SK-MEL-5 (cell line): ENCODE results near the genes OSR1 and WDR35.

GRCh38 chr2:17879163-17879956 lies 893 bp downstream of the KCNS3 start:
RAMPAGE:
- cytosol, long total RNA, result no peak
- long total RNA, result no peak
- nucleus, long total RNA, result no peak

DNA sequence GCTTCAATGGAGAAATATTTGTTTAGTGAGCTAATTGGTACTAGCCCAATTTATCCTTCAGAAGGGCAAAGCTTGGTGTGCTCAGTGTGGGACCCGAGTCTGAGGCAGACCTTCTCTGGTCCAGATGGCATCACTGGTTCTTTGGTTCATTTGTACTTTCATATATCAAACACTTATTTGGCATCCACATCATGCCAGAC lies 248.9 kb downstream of the RDH14 start:
RAMPAGE:
- cytosol, long total RNA, result no peak
- long total RNA, result no peak
- nucleus, long total RNA, result no peak

DNA sequence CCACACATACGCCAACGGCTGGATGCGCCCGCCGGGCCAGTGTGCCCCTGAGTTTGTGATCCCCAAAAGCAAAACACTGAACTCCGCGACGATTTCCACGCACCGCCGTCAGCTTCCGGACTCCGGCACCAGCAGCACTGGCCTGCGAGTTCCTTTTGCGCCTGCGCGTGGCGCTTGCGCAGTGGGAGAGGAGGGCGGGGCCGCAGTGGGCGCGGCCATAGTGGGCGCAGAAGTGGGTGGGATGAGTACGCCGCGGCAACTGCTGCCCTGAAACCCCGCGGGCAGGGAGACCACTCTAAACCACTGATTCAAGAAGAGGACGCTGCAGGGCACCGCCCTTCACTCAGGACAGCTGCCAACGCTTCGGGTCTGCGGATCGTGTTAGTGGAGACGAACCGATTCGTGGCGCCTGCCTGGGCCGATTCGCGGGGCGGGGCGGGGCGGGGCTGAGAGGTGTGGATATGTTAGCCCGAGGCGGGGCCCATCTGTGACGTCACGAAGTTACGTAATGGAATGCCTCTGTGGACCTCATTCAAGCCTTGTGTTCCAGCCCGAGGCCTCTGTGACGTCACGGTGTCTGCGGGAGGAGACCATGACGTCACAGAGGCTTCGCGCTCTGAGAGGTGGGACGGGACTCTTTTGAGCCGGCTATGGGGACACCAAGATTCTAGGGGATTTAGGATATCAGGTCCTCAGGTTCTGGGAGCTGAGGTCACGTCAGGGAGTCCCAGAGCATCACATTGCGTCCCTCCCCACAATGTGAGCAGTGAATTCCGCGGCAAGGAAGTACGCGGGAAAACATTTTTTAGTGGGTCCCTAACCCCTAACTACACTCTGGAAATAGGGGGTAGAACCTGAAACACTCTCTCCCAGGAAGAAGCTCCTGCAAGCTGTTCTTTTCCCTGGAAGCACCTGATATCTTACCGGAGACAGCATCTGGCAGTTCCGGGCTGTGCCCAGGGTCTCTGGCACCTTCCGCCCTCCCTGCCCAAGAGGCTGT lies 10.2 kb downstream of the OSR1 start:
RAMPAGE:
- cytosol, long total RNA, result no peak
- long total RNA, result start-site peak on the minus strand centred at position 150 of the sequence, 40 bp wide, 17 and 9 reads in 2 replicates
- nucleus, long total RNA, result start-site peak on the minus strand centred at position 142 of the sequence, 25 bp wide, 62 and 30 reads in 2 replicates

GRCh38 chr2:19358283-19359252 lies at the start of gene OSR1:
Gene OSR1 (minus strand): TSS chr2:19358623.
RAMPAGE:
- cytosol, long total RNA, result no peak
- long total RNA, result no peak
- nucleus, long total RNA, result no peak

DNA sequence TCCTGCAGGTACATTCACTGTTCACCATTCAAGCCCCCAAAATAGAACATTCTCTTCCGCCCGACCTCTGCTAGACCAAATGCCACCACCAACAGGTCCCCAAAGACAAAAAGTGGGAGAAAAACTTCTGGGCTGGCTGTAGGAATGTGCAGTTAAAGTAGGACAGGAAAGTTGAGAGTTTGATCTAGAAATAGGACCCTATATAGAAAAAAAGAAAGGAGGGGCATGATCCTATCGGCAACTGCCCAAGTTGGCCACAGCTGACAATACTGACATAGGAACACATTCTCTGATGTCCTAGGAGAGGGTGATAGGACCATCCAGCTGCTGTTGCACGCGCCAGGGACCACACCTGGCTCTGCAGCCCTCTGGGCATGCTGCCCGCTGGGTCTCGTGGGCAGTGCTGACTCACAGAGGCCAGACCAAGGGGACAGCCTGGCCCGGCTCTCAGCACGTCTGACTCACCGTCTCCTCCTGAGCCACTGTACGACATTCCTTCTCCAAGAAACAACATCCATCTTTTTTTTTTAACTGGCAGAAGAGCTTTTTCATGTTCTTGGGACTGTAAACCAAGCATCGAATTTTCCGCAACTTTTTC lies 100.5 kb downstream of the TTC32 start:
RAMPAGE:
- cytosol, long total RNA, result no peak
- long total RNA, result no peak
- nucleus, long total RNA, result no peak

DNA sequence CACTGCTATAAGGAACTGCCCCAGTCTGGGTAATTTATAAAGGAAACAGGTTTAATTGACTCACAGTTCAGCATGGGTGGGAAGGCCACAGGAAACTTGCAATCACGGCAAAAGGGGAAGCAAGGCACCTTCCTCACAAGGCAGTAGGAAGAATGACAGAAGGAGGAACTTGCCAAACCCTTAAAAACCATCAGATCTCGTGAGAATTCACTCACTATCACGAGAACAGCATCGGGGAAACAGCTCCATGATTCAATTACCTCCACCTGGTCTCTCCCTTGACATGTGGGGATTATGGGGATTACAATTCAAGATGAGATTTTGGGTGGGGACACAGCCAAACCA lies 9.8 kb downstream of the TTC32 start:
RAMPAGE:
- cytosol, long total RNA, result no peak
- long total RNA, result no peak
- nucleus, long total RNA, result no peak

GRCh38 chr2:19989983-19990422 lies at the start of gene WDR35:
Gene WDR35 (minus strand): TSS chr2:19990105.
RAMPAGE:
- cytosol, long total RNA, result start-site peak on the minus strand at chr2:19990081-19990125, 391 and 411 reads in 2 replicates
- long total RNA, result start-site peak on the minus strand at chr2:19990081-19990114, 31 and 199 reads in 2 replicates
- nucleus, long total RNA, result start-site peak on the minus strand at chr2:19990078-19990145, 1,590 and 403 reads in 2 replicates

DNA sequence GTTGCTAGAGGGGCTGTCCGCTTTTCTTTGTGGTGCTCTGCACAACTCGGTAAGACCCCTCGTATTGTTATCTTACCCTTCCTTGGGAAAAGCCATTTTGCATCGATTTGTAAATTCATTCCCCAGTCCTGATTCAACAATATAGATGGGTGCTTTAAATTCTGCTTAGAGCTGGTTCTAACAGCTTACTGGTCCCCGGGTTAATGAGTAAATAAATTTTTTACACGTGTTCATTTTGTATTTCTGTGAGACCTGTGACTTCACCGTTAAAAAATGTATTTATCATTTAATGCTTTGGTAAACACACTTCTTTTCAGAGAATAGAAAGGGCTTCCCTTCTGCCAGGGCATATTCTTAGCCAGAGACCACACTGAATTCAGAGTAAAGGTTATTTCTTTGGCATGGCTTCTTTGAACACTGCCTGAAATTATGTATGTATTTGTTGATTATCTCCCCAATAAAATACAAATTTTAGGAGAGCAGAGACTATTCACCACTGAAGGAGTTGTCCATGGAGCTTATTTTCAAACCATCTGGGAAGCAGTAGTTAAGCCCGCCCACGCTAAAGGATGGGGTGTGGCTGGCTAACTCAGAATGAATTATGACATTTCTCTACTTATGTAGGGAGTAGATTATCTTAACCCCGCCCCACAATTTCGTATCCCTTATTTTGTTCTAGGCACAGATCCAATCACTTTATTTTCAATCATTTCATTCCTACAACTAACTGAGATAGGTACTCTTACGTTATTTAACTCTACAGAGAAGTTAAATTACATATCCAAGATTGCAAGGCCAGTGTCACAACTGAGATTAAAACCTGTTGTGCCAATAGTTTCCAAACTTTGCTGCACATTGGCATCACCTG lies 1.3 kb upstream of the LAPTM4A start:
RAMPAGE:
- cytosol, long total RNA, result no peak
- long total RNA, result no peak
- nucleus, long total RNA, result no peak

DNA sequence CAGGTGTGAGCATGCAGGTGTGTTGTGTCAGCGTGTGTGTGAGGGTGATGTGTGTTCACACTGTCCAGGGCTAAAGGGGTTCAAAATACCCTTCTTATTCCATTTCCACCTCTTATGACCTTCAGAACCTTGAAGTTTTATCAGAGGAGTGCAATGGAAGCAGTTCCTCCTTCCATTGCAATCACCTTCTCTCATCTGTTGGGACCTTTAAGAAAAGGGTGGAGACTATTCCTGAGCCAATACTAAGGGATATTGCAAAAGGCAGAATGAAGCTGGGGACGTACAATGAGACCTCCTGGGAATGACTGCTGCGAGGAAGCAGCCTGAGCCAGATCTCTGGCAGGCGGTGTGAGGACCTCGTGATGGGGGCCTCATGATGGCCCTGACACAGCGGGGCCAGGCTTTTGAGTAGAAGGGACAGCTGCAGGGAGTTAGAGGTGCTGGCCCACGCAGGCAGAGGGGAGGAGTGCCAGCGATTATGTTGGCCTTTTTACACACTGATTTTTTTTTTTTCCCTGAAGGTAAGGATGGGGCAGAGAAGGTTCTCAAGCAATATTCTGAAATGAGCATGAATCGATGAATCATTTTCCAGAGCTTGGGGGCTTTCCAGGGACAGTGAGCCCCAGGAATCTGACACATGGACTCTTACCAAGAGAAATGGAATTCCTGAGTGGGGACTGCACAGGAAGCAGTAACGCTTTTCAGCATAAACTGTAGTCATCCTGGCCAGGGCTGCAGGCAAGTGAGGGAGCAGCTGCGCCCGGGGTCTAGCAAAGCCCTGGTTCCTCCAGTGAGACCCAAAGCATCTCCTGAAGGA lies 40.0 kb upstream of the LAPTM4A start:
RAMPAGE:
- cytosol, long total RNA, result no peak
- long total RNA, result no peak
- nucleus, long total RNA, result no peak

DNA sequence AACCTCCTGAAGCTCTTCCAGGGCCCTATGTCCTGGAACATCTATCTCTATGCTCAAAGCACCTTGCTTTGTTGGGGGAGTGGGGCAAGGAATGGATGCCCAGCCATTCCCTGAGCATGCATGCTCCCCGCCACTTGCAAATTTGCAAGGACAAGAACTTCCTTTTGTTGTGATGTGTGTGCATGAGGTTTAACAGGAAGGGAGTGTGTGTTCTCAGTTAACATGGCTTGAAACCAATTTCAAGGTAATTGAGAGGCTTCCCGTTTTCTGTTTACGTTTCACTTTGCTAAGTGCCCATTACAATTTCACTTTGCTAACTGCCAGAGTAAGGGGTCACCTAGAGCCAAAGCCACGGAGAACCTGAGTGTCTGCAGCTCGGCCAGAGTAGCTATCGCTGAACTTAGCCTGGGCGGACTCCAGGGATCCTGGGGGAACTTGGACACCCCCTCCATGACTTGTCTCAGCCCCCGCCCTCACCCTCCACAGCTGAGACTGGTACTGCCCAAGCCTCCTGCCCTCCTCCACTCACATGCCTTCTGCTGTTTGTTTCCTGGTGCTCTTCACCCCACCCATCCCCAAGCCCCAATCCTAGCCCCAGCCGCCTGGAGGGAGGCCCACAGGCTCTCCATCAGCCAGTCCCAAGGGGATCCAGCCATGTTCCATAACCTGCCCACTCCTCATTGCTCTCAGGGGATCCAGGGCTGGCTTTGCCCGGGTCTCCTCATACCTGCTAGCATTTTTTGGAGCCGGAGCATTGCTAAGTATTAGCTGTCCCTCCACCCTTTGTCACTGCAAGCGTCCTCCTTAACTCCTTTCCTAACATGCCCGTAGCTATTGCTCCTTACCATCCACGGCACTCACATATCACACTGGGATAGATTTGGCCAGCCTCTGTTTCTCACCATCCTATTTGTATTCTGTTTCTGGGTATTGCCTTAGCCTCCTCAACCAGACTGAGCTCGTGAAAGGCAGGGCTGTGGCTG lies 53.7 kb upstream of the LAPTM4A start:
RAMPAGE:
- cytosol, long total RNA, result no peak
- long total RNA, result no peak
- nucleus, long total RNA, result no peak

DNA sequence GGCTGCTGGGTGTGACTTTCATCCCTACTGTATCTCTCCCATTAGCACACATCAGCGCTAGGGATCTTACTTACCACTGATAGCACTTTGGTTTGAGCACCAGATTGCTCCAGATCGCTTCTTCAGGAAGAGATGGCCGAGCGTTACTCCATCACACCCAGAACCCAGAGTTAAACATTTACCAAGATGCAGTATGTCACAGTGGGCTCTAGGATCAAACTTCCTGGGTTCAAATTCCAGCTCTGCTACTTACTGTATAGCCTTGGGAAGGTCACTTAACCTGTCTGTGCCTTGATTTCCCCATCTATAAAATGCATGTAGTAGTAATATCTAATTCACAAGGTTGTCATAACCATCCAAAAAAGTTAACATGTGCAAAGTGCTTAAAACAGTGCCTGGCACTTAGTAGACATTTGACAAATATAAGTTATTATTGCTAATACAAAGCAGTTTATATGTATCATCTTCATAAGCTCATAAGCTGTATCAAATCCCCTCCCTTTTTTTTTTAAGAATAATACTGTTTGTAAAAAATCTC lies 57.7 kb upstream of the LAPTM4A start:
RAMPAGE:
- cytosol, long total RNA, result no peak
- long total RNA, result no peak
- nucleus, long total RNA, result no peak

GRCh38 chr2:20121029-20121565 lies 69.7 kb upstream of the LAPTM4A start:
RAMPAGE:
- cytosol, long total RNA, result no peak
- long total RNA, result no peak
- nucleus, long total RNA, result no peak

RAMPAGE:
- cytosol, long total RNA, result no peak
- long total RNA, result no peak
- nucleus, long total RNA, result no peak
These were observed 79.3 kb downstream of the SDC1 start for GRCh38 chr2:20145516-20146066.

DNA sequence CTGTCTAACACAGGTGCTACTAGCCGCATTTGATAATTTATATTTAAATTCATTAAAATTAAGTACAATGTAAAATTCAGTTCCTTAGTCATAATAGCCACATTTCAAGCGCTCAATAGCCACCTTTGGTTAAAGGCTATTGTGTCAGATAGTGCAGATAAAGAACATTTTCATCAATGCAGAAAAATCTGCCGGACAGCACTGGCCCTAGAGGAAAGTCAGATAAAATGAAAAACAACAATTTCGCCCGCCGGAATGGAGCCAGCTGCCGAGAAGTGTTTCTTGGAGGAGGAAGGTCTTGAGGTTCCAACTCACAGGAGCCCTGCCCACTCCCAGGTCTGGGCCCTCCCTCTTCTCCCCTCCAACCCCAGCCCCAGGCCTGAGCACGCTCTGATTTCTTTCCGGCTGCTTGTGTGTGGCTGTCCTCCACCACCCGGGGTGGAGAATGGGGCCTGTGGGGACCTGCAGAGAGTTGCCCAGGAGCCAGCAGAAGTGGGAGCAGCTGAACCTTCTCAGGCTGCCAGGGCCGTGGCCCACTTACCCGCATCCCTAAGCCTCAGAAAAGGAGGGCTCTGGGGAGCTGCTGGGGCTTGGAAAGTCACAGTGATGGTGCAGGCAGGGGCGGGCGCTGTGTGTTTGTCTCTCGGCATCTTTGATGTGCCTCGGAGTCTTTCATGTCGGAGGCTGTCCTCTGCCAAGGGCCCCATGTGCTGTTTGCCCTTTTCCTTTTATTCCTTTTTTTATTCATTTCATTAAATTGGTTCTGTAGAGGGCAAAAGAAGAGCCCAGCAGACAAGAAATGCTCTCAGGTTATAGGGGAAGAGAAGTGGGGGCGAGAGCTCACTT lies 52.7 kb downstream of the SDC1 start:
RAMPAGE:
- cytosol, long total RNA, result no peak
- long total RNA, result no peak
- nucleus, long total RNA, result no peak

GRCh38 chr2:20201800-20201990 lies 23.2 kb downstream of the SDC1 start:
RAMPAGE:
- cytosol, long total RNA, result no peak
- long total RNA, result no peak
- nucleus, long total RNA, result no peak

DNA sequence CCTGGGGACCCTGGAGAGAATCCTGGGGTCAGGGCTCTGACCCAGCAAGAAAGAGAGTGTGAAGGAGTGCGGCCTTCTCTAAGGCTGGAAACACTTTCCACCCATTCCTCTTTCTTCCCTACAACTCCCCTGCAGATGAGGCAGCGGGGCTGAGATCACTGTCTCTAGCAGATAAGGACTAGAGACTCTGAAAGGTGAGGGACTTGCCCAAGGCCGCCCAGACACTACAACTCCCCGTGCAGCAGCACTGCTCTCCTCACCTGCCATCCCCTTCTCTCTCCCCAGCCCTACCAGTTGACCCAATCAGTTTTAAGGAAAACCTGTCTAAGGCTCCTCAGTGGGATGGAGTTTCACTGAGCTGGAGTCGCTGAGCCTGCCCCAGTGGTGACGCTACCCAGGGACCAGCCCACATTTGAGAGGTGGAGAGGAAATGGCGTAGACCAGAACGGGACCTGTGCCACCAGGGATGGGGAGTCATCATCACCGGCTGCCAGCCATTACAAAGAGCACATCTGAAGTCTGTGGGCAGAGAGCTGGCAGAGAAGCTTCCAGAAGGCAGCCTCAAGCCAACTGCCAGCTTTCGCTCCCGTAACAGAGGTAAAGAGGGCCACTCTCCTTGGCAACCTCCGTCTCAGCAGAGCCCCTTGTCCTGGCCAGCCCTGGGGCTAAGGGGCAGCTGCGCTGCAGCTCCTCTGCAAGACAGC lies 15.7 kb downstream of the SDC1 start:
RAMPAGE:
- cytosol, long total RNA, result no peak
- long total RNA, result no peak
- nucleus, long total RNA, result no peak

RAMPAGE:
- cytosol, long total RNA, result no peak
- long total RNA, result no peak
- nucleus, long total RNA, result no peak
These were observed 8.7 kb downstream of the SDC1 start for GRCh38 chr2:20215884-20217007.

DNA sequence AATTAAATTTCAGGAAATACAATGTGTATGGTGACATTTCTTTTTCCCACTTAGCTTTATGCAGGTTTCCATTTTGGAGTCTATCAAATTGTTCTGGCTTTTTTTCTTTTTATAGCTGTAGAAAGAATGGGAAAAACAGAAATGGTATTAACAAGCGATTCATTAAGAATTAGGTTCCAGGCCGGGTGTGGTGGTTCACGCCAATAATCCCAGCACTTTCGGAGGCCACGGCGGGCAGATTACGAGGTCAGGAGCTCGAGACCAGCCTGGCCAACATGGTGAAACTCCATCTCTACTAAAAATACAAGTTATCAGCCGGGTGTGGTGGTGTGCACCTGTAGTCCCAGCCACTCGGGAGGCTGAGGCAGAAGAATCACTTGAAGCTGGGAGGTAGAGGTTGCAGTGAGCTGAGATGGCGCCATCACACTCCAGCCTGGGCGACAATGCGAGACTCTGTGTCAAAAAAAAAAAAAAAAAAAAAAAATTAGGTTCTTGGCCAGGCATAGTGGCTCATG lies 22.8 kb upstream of the SDC1 start:
RAMPAGE:
- cytosol, long total RNA, result no peak
- long total RNA, result no peak
- nucleus, long total RNA, result no peak

DNA sequence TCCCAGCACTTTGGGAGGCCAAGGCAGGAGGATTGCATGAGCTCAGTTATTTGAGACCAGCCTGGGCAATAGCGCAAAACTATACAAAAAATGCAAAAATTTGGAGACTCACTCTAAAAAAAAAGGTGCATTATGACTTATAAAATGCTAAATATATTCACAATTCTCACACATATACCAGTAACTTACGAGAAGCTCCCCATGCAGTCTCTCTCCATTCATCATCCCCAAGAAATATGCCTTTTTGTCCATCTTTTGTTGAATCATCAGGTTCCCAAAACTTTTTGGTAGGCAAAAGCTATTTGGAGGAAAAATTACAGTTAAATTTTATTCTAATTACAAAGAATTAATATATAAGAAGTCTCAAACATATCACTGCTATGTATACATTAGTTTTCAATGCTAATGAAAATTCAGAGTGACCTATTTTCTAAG lies 32.3 kb downstream of the PUM2 start:
RAMPAGE:
- cytosol, long total RNA, result no peak
- long total RNA, result no peak
- nucleus, long total RNA, result no peak

GRCh38 chr2:20355991-20356437 lies 5.4 kb upstream of the PUM2 start:
RAMPAGE:
- cytosol, long total RNA, result no peak
- long total RNA, result no peak
- nucleus, long total RNA, result no peak